Epithelial cell of esophagus (primary cell): ENCODE measurements around the genes SDHAF3 and TRRAP.

- RRBS: no CpG with 5 or more reads among the region's 1 CpG
Measured at GRCh38 chr7:96876362-96876711, 129.0 kb upstream of the DLX6 start.

DNA sequence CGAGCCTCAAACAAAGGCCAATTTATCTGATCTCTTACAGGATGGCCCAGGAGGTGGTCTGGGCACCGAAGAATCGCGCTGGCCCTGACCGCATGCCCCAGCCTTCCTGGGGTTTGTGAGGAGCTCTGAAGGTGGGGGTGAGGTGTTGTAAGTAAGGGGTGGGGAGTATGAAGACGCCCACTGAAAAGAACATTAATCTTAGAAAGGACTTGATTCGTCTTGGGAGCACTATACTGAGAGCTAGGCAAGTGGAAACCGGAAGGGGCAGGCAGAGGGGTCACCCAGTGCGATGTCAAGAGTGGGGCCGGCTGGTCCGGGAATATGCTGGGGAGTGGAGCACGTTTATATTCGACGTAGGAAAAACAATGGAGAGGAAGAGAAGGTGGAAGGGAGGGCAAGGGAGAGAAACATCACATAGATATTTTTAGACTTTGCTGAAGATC lies 7.2 kb downstream of the DLX5 start:
- RRBS: 18% methylated on average over 3 of the region's 14 CpGs

DNA sequence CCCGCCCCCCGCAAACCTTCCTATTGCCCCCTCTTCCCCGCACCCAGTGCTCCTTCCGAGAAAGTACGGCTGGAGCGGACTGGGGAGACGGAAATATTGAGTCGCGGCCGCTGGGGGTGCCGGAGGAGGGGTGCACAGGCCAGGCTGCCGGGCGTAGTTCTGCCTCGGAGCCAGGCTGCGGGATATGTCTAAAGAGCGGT lies 6.0 kb downstream of the DLX5 start:
- RRBS: no CpG with 5 or more reads among the region's 16 CpGs

GRCh38 chr7:97117309-97118348 lies at the start of gene SDHAF3:
Gene SDHAF3 (plus strand): TSS chr7:97117698.
- RRBS: 2% methylated on average over 15 of the region's 65 CpGs

DNA sequence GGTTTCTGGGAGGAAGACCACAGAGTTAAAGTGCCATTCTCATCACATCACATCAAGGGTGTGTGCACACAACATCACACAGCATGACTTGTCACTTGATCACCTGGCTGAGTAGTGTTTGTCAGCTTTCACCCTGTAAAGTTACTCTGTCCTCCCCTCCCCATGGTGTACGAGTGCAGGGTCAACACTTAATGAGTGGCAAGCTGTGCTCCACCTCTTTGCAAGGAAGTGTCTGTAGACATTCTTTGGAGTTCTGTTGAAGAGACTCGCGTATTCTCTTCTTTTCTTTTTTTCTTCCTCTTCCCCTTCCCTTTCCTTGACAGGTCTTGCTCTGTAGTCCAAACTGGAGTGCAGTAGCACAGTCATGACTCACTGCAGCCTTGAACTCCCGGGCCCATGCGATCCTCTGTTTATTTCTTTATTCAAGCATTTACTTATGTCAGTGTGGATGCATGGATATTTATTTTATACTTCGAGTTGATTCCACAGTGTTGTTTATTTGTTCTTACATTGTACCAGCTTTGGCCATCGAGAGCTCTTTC lies 10.4 kb downstream of the LMTK2 start:
- RRBS: no CpG with 5 or more reads among the region's 7 CpGs

- RRBS: no CpG with 5 or more reads among the region's 29 CpGs
Measured at GRCh38 chr7:98307441-98308314, 26.2 kb downstream of the BRI3 start.

- RRBS: no CpG with 5 or more reads among the region's 23 CpGs
Measured at GRCh38 chr7:98323202-98324047, 41.9 kb downstream of the BRI3 start.

DNA sequence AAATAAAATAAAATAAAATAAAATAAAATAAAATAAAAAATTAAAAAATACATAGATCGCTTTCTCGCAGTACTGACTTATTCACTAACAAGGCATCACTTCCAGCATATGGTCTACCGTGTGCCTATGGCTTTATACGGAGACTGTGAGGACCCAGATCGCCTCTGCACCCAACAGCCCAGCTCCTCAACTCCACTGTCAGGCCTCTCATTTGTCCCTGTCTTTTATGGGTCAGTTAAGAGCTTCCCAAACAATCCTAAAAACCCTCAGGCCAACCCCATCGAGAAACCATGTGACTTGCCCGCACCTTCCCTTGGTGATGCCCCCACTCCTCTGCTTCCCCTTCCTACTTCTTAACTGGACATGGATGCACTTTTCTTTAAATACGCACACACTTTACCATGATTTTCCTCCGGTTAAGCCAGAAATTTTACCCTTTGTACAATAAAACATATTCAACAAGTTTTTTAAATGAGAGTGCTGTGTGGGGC lies 46.9 kb downstream of the BAIAP2L1 start:
- RRBS: no CpG with 5 or more reads among the region's 9 CpGs

GRCh38 chr7:98878137-98879494 lies at the start of gene TRRAP:
Gene TRRAP (plus strand): TSS chr7:98878532.
- RRBS: 2% methylated on average over 68 of the region's 141 CpGs

GRCh38 chr7:99011019-99011753 lies 132.7 kb downstream of the SMURF1 start:
- RRBS: no CpG with 5 or more reads among the region's 42 CpGs

GRCh38 chr7:99049443-99050066 lies 94.4 kb downstream of the SMURF1 start:
- RRBS: no CpG with 5 or more reads among the region's 10 CpGs

- RRBS: no CpG with 5 or more reads among the region's 11 CpGs
Measured at GRCh38 chr7:99050960-99051889, 92.7 kb downstream of the SMURF1 start.

DNA sequence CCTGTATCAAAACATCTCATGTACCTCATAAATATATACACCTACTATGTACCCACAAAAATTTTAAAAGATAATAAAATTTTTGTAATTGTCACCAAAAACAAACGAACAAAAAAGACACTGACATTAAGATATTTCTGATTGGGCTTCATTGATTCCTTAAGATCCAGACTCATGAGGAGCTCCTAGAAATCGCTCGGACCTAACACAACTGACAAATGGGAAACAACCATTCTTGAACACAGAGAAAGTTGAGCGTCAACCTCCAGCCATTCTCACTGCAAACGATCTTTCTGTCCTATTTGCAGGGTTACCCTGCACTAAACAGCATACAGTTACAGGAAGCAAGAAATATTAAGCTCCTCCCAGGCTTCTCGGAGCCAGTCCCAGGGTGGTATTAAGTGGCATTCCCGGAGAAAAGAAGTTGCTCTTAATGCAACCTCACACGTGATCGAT lies 36.5 kb downstream of the SMURF1 start:
- RRBS: no CpG with 5 or more reads among the region's 9 CpGs

GRCh38 chr7:99141652-99142849 lies 1.9 kb downstream of the SMURF1 start:
- RRBS: no CpG with 5 or more reads among the region's 30 CpGs

DNA sequence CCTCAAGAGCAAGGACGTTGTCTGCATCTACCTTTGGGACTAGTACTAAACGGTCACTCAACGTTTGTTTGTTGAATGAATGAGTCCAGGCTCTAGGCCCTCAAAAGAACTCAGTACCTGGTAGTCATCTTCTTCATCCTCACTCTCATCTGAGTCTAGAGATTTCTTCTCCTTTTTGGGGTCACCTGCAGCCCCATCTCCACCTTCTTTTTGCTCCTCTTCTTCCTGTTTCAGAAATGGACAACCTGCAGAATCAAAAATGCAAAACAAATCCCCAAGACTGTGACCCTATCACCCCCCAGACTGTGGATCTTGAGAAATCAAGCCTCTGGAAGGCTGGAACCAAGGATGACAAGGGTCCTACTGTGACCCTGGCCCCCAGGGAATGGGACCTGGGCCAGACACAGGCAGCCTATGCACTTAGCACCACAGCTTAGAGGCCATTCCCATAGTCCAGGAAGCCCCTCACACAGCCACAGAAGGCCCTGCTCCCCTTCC lies 5.1 kb downstream of the PDAP1 start:
- RRBS: no CpG with 5 or more reads among the region's 3 CpGs

DNA sequence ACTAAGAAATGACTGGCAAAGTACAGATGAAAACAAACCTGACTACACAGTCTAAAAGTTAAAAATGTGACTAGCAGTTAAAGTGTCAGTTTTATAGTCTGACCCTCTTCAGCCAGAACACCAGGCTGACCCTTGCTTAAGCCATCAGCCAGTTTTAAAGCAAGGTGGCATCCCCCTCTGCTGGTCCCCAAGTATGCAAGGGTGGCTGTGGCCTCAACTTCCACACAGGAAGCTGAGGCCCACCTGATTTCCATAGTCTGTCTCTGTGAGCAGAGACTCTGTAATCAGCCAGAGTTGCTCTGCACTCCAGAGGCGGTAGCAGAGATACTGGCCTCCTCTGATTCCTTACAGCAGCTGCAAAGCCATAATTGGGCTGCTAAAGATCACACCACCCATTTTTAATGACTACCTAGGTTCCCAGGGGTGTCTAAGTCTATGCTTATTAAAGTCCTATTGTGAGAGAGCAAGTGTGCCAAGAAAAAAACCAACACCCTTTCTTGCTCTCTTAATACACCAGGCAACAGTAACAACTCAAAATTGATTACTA lies 1.9 kb downstream of the PDAP1 start:
- RRBS: no CpG with 5 or more reads among the region's 1 CpG

DNA sequence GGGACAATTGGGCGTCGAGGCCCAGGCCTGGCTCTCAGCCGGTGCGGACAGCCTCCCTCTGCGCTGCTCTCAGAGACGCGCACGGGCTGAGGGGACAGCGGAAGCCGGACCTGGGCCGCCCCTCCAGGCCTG lies 152 bp downstream of the PDAP1 start:
- RRBS: 2% methylated on average over 9 of the region's 11 CpGs

DNA sequence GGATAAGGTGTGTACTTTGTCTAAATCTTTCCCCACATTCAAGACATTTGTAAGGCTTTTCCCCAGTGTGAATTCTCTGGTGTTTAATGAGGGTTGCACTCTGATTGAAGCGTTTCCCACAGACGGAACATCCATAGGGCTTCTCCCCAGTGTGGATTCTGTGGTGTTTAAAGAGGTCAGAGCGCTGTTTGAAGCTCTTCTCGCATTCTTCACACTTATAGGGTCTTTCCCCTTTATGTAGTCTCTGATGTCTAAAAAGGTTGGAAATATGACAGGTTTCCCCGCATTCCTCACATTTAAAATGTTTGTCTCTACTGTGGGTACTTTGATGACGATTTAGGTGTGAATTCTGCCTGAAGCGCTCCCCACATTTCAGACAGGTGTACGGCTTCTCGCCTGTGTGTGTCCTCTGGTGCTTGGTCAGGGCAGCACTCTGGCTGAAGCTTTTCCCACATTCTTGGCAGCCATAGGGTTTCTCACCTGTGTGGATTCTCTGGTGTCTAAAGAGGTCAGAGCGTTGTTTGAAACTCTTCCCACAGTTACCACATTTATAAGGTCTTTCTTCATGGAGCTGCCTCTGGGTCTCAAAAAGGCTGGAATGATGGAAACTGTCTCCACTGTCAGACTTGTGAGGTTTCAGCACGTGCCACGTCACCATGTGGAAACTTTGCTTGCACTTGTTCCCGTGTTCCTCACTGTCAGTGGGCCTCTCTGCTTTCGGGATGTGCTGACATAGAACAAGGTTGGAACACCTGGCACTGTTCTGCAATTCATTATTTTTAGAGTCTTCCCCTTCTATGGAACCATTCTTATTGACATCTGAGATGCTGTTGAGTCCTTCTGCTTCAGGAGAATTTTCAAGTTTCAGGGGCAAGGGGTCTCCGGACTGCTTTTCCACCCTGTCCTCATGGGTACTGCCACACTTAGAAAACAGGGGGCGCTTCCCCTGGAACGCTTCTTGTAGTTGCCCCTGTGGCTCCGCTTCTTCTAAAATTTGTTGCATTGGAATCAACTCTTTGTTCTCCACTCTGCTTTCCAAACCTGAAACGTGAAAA lies 6.2 kb downstream of the ZNF394 start:
- RRBS: no CpG with 5 or more reads among the region's 19 CpGs

- RRBS: no CpG with 5 or more reads among the region's 11 CpGs
Measured at GRCh38 chr7:99558159-99558360, 382 bp upstream of the ZNF655 start.

GRCh38 chr7:99625729-99626453 lies 9.1 kb downstream of the ZSCAN25 start:
- RRBS: no CpG with 5 or more reads among the region's 10 CpGs